Right cardiac atrium (tissue), 1 donor: ENCODE data around the genes AK1 and LCN2.

GRCh38 chr9:127763662-127764769, 14.4 kb downstream of the SH2D3C start:
- PRO-cap, result bidirectional peak, plus-strand start at chr9:127764196, minus-strand start at chr9:127763931

- PRO-cap, result bidirectional peak, plus-strand start at chr9:127771654, minus-strand start at chr9:127771291
Observed at GRCh38 chr9:127770736-127771807, 7.4 kb downstream of the SH2D3C start.

DNA sequence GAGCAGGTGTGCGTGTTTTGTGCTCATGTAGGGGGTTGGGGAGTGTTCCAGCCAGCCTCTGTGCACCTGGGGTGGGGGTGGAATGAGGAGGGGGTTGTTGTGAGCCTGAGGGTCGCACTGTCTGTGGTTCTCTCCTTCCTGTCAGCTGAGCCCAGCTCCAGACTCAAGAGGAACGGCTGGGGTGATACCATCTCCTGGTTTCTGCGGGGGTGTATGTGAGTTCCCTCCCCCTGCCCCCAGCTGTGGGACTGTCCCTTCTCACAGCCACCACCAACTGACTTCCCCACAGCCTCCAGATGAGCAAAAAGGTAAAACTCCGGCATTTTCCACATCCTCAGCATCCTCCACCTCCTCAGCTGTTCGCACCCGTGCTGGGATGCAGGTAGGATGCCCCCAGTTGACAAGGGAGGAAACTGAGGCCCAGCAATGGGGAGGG, 2.2 kb downstream of the SH2D3C start:
- PRO-cap, result no peak

GRCh38 chr9:127823754-127824110, 21.1 kb downstream of the FPGS start:
- PRO-cap, result no peak

DNA sequence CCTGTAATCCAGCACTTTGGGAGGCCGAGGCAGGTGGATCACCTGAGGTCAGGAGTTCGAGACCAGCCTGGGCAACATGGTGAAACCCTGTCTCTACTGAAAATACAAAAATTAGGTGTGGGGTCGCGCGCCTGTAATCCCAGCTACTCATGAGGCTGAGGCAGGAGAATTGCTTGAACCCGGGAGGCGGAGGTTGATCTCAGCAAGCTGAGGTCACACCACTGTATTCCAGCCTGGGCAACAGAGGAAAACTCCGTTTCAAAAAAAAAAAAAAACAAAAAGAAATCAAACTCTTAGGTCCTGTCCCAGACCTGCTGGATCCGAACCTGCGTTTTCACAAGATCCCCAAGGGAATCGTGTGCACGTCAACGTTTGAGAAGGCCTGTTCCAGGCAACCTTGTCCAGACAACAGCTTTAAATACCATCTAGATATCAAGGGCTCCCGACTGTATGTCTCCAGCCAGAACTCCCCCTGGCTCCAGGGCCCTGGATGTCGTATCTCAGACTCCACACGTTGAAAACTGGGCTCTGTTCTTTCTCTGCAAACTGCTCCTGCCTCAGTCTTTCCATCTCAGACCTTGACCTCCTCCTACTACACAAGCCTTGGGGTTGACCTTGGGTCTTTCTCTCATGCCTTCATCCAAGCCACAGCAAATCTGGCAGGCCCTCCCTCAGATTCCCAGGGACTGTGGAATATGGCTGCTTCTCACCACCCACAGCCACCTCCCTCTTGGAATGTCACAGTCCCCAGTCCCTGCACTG, 5.7 kb upstream of the ENG start:
- PRO-cap, result unidirectional peak, plus-strand start at position 459 of the sequence

- PRO-cap, result no peak
Observed at GRCh38 chr9:127874572-127874817, 3.0 kb downstream of the AK1 start.

- PRO-cap, result bidirectional peak, plus-strand start at chr9:127877794, minus-strand start at chr9:127877675
Observed at GRCh38 chr9:127877555-127878021, at the start of gene AK1. AK1 (minus strand) TSS chr9:127877675.

GRCh38 chr9:127931425-127931648, 760 bp upstream of the PIP5KL1 start:
- PRO-cap, result no peak

DNA sequence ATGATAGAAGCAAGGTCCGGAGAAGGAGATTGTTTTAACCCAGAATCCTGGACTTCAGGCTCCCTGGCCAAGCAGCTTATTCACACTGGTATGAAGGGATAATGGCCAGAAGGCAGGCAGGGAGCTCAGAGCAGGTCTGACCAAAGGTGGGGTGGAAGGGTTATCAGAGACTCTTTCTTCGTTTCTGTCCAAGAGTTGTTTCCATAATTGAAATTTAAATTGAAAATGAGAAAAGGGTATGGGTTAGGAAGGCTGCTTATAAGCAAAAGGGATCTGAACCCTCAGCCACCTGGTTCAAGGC, 17.9 kb downstream of the EEIG1 start:
- PRO-cap, result no peak

- PRO-cap, result unidirectional peak, plus-strand start at chr9:127979554
Observed at GRCh38 chr9:127979020-127979866, 1.5 kb downstream of the EEIG1 start.

DNA sequence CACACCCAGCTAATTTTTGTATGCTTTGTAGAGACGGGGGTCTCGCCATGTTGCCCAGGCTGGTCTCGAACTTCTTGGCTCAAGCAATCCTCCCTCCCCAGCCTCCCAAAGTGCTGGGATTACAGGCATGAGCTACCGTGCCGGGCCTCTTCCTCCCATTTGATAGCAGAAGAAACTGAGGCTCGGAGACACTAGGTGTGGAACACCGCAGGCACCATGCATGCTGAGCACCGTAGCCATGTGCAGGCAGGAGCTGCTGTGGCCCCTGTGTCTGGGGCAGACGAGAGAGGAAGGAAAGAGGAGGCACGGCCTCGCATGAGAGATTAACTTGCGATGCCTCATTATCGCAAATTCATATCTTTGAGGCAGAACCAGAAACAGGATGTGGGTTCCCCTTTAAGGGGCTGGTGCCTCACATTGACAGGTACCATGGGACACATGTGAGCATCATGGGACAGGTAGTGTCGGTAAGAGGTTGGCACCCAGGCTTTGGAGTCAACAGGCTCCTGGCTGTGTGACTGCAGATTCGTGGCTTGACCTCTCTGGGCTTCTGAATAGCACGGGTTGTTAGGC, 40.9 kb downstream of the NAIF1 start:
- PRO-cap, result no peak

- PRO-cap, result no peak
Observed at GRCh38 chr9:128043385-128044110, 23.6 kb downstream of the NAIF1 start.

GRCh38 chr9:128090866-128091961, 23.2 kb downstream of the SLC25A25 start:
- PRO-cap, result no peak

DNA sequence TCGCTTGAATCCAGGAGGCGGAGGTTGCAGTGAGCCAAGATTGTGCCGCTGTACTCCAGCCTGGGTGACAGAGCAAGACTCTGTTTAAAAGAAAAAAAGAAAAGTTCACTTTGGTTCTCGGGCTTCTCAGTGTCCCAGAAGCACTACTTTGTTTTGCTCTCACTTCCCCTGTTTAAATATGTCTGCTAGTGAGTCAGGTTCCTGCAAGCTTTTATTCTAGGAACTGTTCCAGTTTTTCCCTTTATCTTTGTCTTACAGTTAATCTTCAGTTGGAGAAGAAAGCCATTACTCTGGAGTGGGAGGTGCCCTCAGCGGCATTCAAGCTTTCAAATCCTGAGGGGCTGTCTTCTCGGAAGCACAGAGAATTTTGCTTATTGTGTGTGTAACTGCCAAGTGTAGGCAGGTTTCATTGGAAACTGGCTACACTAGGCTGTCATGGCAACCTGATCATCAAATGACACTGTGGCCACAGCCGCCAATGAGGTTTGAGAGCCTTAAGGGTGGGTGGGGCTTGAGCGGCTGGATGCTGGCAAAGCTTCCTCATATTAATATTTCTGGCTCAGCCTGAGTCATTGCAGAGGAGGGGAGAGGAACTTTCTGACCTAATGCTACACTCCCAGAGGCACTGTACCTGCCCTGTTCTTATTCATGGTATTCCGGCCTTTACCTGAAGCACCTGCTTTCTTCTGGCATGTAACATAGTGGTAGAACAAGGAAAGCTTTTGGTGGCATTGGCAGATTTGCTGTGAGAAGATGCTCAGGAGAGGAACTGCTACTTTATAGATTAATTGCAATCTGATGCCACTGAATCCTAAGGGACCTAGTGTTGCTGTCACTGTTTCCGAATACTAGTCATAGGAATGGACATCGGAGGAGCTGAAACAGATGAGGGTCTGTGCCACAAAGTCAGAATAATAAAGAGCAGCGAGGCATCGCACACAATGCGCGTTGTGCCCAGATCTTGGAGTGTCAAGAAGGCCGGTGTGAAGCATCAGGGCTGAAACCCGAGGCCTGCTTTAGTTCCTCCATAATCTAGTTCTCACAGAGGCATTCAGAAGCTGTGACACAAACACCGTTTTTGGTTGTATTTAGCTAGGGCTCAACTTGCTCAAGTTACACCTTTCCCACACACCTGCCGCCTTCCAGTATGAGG, 26.4 kb downstream of the SLC25A25 start:
- PRO-cap, result unidirectional peak, plus-strand start at position 572 of the sequence

DNA sequence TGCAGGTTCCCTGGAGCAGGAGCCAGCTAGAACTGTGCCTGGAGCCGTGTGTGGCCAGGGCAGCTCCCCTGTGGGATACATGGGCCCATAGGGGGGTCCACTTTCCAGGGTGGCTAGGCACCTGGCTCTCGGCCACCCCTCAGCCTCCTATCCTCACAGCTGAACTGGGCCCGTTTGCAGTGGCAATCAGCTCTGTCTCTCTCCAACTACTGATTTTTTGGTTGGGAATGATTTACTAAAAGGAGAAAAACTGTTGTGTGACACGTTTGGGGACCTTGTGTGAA, 29.7 kb downstream of the PTGES2 start:
- PRO-cap, result no peak

GRCh38 chr9:128101584-128102156, 25.9 kb downstream of the PTGES2 start:
- PRO-cap, result no peak

DNA sequence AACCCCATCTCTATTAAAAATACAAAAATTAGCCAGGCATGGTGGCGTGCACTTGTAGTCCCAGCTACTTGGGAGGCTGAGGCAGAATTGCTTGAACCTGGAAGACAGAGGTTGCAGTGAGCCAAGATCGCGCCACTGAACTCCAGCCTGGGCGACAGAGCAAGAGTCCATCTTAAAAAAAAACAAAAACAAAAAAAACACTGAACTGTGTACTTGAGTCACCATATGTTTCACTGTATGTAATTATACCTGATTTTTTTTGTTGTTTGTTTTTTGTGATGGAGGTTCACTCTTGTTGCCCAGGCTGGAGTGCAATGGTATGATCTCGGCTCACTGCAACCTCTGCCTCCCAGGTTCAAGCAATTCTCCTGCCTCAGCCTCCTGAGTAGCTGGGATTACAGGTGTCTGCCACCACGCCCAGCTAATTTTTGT, 15.2 kb downstream of the PTGES2 start:
- PRO-cap, result no peak

GRCh38 chr9:128145370-128146196, 3.7 kb upstream of the LCN2 start:
- PRO-cap, result no peak

DNA sequence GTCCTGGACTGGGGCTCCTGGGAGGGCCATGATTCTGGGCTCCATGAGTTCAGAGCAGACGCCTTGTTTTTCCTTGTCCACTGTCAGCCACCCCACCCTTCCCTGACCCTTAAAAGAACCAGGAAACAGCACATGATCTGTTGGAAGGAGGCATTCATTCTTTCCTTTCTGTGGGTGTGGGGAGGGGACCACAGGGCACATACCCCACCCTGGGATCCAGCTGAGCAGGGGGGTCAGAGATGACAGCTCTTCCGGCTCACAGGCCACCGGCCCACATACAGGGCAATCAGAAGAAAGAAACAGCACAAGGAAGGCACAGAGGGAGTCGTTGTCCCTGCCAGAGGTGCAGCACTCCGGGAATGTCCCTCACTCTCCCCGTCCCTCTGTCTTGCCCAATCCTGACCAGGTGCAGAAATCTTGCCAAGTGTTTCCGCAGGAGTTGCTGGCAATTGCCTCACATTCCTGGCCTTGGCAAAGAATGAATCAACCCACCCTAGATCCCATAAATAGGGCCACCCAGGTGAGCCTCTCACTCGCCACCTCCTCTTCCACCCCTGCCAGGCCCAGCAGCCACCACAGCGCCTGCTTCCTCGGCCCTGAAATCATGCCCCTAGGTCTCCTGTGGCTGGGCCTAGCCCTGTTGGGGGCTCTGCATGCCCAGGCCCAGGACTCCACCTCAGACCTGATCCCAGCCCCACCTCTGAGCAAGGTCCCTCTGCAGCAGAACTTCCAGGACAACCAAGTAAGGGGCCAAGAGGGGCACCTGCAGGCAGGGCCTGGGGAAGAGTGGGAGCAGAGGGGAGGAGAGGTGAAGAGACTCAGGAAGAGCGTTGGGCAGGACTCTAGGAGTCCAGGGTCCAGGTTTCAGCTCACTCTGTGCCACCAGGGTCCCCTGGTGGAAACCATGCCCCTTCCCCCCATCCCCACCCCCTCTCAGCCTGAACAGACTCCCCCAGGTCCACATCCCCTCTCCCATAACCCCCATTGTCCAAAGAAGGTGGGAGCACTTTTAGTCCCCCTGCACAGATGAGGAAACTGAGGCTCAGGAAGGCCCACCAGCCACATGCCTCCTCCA, at the start of gene LCN2:
Gene LCN2, plus strand, starts transcription at position 532 of the 1,075 bp plus-strand sequence.
- PRO-cap, result no peak

DNA sequence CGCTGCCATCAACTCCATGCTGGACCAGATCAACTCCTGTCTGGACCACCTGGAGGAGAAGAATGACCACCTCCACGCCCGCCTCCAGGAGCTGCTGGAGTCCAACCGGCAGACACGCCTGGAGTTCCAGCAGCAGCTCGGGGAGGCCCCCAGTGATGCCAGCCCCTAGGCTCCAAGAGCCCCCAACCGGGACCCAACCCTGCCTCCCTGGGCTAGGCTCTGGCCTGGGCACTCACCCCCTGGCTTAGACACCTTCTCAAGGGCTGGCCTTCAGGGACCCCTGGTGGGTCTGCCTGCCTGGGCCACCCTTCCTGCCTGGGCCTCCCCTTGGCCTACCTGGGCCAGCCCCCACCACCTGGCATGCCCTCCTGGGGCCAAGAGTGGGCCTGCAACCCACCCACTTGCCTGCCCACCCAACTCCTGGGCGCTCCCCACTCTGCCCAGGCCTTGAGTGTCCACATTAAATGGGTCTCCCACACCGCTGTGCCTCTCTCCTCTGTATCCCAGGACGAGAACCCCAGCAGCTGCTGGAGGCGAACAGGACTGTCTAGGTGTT, 3.5 kb downstream of the BBLN start:
- PRO-cap, result no peak